Mammary microvascular endothelial cell (primary cell): Measurements from ENCODE around the gene STAMBPL1.

DNA sequence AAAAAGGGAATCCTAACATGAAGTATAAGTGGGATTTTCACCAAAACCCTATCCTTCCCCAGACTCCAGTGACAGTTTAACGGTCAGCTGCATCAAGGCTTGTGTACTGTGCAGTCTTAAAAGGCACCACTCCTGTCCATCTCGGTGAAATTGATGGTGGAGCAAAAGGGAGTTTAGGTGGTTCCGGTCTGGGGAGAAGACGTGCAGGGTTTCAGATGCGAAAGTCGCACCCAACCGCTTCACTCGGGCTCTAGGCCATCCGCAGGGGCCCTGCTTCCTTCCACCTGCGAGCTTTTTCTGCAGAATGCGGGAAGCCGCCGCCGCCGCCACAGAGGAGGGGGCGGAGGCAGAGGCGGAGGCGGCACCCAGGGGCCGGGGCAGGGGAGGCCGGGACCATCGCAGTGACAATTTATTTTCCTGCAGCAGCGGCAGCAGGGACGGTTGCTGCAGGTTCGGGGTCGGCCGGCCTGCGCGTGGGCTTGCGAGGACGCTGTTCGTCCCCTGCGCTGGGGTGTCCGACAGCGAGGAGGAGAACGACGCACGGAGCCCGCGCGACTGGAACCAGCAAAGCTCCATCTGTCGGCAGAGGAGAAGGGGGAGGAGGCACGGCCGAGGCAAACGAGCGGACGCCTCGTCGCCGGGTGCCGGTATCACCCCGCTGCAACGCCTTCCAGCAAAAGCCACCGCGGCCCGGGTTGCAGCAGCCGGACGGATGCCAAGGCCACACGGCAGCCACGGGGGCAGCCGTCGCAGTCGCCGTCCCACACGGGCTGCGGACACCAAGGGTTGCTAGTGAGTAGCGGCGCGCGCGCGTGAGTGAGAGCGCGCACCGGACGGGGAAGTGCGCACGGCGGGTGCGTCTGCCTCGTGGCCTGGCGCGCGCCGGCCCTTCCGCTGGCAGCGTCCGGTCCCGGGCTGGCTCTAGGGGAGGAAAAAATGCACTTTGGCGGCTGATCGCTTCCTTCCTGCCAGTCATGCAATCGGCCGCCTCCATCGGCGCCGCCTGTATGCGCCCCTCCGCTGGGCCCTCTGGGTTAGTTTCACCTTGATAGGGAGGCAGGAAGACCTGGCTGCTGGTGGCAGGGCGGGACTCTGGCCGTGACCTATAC, at the start of gene STAMBPL1:
STAMBPL1 (plus strand) TSS at position 399 of the 1,109 bp plus-strand sequence.
- RAMPAGE, long total RNA = start-site peak on the plus strand centred at position 383 of the sequence, 105 bp wide, 43 and 20 reads in 2 replicates; start-site peak on the plus strand centred at position 586 of the sequence, 23 bp wide, 7 and 8 reads in 2 replicates

- RAMPAGE, long total RNA = no peak
These were observed 3.4 kb downstream of the STAMBPL1 start for GRCh38 chr10:88883329-88883902.

GRCh38 chr10:88944845-88945312, 7.7 kb downstream of the ACTA2 start:
- RAMPAGE, long total RNA = no peak

DNA sequence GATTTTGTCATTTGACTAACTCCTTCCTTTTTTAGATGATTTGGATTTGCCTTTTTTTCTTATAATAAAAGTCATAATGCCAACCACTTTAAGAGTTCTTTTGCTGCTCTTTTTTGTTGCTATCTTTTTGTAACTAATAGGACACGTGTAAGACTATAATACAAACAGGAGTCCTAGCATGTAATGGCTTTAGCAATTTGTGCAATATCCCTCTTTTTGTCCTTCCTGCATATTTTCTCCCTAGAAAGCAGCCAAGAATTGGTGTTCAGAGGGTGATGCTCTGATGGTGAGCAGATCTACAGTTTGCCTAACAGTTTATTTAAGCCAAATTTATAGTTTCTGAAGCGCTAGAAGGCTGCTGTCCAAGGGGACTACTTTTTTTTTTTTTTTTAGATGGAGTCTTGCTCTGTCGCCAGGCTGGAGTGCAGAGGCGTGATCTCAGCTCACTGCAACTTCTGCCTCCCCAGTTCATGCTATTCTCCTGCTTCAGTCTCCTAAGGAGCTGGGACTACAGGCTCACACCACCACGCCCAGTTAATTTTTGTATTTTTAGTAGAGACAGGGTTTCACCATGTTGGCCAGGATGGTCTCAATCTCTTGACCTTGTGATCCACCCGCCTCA, 18.9 kb upstream of the FAS start:
- RAMPAGE, long total RNA = no peak

DNA sequence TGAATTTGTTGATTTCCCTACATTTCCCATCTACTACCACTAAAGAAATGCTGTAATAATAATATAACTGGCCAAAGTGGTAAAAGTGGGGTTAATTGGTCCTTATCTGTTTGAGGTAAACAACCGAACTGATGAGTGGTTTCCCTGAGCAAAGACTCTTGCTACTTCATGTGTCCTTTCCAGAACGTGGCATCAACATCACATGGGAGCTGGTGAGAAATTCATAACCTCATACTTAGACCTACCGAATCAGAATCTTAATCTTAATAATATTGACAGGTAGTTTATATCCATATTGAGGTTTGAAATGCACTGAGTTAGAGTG, 7.8 kb upstream of the FAS start:
- RAMPAGE, long total RNA = no peak

- RAMPAGE, long total RNA = no peak
These were observed 1.7 kb upstream of the FAS start for GRCh38 chr10:88988847-88989314.

GRCh38 chr10:89270119-89270542, 18.6 kb upstream of the LIPA start:
- RAMPAGE, long total RNA = no peak

DNA sequence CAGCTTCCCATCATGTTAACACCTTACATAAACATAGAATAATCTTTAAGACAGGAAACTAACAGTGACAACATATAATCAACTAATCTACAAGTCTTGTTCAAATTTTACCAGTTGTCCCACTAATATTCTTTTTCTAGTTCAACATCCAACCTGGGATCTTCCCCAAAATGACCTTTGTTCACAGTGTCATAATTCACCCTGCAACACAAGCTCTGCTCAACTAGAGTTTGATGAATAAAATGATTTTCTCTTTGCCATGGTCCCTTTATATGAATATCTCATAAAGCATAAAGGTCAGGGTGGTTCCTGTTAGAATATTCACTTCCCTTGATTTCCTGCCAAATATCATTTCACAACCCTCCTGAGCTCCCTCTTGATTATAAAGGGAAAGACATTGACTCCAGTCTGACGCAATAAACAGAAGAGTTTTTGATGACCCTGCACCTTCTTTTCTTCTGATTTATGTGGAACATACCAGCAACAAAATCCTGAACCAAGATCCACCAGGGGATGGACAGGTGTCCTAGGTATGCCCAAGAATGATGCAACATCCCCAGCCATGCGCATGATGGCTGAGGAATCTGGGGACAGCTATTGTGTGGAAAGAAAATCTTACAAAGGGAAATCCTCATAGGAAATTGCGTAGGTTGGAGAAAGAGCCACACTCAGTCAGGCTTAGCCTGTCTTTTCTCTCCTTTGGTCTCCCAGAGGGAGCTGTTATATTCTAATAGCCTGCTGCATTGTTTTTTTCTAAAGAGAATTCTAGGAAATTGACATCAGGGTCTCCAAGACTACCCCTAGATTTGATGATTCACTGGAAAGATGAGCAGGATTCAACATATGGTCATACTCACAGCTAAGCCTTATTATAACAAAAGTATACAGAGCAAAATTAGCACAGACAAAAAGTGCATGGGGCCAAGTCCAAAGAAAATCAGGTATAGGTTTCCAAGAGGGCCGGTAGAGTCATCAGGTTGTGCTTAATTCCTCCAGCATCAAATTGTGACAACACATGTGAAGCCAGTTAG, 18.8 kb downstream of the IFIT3 start:
- RAMPAGE, long total RNA = no peak

- RAMPAGE, long total RNA = no peak
These were observed 1.9 kb upstream of the IFIT5 start for GRCh38 chr10:89412457-89412804.

- RAMPAGE, long total RNA = no peak
These were observed 56.8 kb downstream of the SLC16A12 start for GRCh38 chr10:89478474-89479166.

- RAMPAGE, long total RNA = no peak
These were observed 23.9 kb upstream of the PANK1 start for GRCh38 chr10:89668941-89669377.

GRCh38 chr10:89702478-89702878, 1.1 kb downstream of the KIF20B start:
- RAMPAGE, long total RNA = no peak

GRCh38 chr10:89836668-89837323, 135.4 kb downstream of the KIF20B start:
- RAMPAGE, long total RNA = no peak

DNA sequence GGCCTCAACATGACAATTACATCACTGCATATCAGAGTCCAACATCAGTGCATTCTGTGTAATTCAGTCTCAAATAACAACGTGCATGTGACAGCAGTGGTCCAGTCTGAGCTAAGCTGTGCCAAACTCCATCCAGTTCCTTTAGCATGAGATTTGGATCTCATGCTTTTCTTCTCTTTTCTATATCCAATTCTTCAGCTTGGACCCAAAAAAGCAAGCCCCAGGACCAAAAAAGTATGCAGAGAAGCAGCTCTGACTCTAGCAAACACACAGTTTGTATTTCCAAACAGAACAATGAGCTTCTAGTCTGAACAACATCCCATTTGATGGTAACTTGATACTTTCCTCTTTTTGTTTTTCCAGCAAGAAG, 85.6 kb upstream of the ANKRD1 start:
- RAMPAGE, long total RNA = no peak

DNA sequence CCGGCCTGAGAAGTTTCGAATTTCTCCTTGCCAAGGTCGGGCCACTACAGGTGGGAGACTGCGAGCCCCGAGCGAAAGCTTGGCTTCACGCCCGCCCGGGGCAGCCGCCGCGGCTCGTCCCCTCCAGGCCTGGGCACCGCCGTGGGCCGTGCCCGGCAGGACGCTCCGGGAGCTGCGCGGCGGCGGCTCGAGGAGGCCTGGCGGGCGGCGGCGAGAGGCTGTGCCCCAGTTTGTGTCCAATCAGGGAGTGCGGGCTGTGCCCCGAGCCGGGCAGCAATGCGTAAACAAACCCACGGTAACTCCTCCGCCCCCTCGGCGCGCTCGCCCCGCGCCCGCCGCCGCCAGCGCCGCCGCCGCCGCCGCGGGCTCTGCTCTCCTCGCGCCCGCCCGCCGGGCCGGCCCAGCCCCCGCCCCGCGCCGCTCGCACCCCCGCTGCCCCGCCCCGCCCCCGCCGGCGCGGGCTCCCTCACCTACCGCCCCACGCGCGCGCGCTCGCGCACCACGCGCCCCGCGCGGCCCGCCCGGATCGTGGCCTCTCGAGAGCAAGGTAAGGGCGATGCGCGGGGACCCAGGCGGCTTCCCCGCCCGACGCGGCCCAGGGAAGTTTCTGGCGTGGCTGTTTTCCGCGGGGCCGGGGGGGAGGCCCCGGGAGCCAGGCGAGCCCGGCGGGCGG, 57.8 kb upstream of the PCGF5 start:
- RAMPAGE, long total RNA = no peak

GRCh38 chr10:91749455-91750056, 48.7 kb upstream of the TNKS2 start:
- RAMPAGE, long total RNA = no peak

GRCh38 chr10:91923254-91923566, 360 bp upstream of the BTAF1 start:
- RAMPAGE, long total RNA = no peak

GRCh38 chr10:91950919-91952063, 27.7 kb downstream of the BTAF1 start:
- RAMPAGE, long total RNA = no peak

- RAMPAGE, long total RNA = no peak
These were observed 176.6 kb downstream of the CPEB3 start for GRCh38 chr10:92114185-92114699.

GRCh38 chr10:92192169-92192847, 98.6 kb downstream of the CPEB3 start:
- RAMPAGE, long total RNA = no peak